Endothelial cell (in vitro differentiated cells): Measurements from ENCODE around the genes CYP2R1 and INSC.

DNA sequence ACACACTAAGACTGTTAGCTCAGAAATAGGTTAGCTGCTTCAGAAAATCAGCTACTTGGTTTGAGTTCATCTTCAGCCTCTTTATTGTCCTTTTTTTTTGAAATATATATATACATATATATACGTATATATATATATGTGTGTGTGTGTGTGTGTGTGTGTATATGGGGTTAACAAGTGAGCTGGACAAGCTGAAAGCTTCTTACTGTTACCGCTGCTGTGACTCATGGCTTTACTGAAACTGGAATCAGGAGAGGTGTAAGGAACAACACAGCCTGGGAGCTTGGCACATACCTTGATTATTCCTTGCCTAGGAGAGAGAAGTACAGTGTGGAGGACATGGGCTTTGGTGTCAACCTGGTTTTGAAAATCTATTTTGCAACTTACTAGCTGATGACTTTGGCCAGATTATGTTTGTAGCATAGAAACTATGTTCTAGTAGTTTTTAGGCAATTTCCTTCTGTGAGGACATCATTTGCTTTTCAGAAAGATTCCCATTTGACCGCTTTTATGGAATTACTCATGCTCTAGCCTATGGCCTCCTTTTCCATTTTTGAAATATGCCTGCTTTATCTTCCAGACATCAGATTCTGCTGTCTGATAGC, 25.9 kb upstream of the PDE3B start:
- PRO-cap, result no peak

GRCh38 chr11:14890764-14891895, 901 bp downstream of the CYP2R1 start:
- PRO-cap, result bidirectional peak, plus-strand start at chr11:14891219, minus-strand start at chr11:14891125; bidirectional peak, plus-strand start at chr11:14891826, minus-strand start at chr11:14891659

DNA sequence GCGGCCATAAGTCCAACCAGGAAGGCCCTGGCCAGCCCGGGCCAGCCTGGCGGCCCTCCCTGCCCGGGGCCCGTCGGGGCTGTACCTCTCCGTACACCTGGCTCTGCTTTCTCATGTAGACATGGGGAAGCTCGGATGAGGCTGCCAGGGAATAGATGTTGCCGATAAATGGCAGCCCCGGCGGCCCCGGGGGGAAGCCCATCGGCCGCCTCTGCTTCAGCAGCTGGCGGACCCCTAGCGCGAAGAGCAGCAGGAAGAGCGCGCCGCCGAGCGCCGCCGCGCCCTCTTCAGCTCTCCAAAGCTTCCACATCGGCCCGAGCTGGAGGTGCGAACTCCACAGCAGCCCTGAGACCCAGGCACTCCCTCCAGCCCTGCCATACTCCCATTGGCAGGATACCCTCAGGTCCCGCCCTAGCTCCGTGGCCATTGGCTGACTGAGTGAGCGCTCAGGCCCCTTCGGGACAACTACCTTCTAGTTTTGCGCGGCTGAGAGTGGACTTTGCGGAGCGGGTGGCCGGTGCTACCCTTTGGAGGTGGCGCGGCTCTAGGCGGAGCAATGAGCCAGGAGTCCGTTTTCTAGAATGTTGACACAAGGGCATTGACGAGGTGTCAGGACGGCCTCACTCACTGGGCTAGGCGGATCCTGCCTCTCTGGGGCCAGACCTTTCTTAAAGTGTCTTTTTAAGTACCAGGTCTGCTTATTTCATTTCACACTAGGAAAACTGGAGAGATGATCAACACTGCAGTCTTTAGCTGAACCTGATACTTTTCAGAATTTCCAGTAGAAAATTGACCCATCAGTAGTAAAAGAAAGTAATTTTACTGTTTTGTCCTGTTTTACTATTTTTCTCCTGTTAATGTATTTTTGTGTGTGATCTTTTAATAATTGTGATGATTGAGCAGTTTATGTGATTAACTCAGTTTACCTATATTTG, at the start of gene CYP2R1:
Gene CYP2R1, minus strand, starts transcription at position 336 of the 935 bp plus-strand sequence.
- PRO-cap, result bidirectional peak, plus-strand start at position 298 of the sequence, minus-strand start at position 334 of the sequence

DNA sequence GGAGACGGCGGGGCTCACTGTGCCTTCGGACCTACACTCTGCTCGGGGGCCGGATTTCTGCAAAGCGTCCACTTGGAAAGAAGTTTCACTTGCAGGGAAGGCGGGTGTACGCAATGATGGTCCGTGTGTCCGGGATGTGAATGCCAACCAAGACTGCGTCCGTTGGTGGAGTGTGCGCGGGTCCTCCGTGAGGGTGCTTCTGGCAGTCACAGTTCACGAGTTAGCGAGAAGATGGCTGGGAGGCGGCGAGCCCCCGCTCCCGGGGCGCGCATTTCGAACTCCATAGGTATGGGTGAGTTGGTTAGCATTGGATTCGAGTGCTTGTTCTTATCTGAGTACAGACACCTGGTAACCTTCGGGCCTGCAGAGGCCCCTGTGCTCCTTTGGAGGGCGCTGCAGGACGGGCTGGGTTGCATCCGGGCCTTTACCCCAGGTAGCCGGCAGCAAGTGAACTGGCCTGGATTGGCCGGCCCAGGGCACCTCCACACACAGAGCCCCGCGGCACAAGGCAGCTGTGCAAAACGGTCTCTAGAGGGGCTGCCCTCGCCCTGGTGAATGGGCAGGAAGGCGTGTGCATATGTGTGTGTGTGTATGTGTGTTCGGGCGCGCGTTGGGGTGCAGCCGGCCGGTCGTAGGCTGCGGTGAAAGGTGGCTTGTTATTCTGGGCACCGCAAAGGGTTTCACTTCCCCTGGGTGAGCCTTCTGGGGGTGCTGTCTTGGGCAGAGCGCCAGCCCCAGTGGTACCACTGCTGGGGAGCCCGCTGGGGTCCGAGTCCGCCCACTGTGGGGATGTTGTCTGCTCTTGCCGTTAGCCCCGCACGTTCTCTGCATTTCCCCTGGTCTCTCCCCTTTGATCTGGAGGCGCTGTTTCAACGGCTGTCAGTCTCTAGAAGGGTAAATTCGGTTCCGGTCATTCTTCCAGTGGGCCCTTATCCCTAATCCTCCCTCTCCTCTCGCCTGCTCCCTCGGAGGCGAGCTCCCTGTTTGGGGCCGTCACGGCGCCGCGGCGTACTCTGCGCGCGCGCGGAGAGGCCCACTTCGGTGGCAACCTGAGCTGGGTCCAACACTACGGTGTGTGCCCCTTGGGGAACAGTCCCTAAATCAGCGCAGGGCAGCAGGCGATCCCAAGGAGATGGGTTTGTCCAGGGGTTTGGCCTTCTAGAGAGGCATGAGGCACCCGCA, 13.5 kb upstream of the CYP2R1 start:
- PRO-cap, result no peak

DNA sequence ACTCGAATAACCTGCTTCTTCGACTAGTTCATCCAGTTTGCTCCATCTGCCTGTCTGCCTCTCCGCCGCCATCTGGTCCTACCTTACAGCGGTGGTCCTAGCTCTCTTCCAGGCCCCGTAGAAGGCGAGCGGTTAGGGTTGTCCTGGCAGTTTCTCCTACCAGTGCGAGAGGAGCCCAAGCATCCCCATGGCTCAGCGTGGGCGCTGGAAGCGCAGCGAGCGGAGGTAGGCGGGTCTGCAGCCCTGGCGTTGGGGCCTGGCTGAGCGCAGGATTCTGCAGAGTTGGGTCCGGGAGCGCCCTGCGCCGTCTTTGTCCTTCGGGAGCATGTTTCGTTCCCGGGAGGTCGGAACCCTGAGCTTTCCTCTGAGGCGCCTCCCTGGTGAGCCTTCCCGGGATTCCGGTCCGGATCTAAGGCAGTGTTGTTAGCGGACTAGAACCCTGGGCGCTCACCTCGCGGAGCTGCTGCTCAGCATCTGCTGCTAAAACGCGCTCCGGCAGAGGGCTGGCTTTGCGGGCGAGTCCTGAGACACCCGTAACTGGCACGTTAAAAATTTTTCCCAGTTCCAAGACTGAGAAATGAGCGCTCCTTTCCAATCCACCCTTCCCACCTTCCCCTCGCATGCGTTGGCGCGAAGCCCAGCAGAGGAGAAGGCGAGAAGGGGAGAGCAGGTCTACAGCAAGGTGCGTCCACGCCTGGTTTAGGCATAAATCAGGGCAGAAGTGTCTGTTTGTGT, 468 bp downstream of the CALCB start:
- PRO-cap, result no peak

- PRO-cap, result no peak
These were observed at the start of gene INSC for GRCh38 chr11:15114367-15115383. Gene INSC (plus strand): TSS chr11:15114923.

GRCh38 chr11:15497381-15497894, 382.7 kb downstream of the INSC start:
- PRO-cap, result no peak

- PRO-cap, result no peak
These were observed 388.2 kb downstream of the SOX6 start for GRCh38 chr11:15967917-15968761.

DNA sequence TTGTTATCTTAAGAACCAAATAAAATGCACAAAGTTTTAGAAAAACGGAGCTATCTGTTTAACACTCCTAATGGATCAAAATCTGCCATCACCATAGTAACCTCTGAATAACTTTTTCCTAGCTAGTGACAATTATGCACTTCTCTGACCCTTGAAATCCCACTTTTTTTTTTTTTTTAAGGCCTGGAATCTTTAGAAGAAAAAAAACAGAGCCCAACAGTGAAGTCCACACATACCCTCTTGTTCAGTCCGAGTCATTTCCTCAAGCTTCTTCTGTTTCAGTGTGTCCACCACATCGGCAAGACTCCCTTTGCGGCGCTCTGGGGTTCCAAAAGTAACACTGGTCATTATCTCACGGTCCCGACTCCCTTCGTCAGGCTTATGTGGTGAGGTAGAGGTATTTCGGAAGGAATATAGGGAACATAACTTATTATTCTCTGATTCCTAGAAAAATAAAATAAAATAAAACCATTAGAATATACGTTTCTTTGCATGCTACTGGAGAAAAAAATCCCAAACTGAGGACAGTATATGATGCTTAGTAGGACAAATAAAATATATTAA, 38.1 kb downstream of the SOX6 start:
- PRO-cap, result no peak

GRCh38 chr11:16751073-16751796, 12.8 kb downstream of the C11orf58 start:
- PRO-cap, result no peak

DNA sequence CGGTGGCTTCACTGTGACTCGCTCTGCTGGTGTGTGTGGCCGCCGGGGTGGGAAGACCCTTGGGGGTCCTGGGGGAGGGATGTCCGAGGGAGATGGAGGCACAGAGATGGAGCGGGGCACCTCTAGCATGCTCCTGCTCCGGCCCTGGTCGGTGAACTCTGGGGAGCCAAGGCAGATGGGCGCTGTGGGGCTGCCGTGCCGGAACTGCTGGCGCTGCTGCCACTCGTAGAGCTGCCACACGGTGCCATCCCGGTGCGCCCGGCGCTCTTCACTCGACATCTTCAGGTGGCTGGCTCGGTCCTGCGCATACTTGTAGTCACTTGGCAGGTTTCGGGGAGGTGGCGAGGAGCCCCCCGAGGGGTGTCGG, 78.4 kb downstream of the C11orf58 start:
- PRO-cap, result no peak

DNA sequence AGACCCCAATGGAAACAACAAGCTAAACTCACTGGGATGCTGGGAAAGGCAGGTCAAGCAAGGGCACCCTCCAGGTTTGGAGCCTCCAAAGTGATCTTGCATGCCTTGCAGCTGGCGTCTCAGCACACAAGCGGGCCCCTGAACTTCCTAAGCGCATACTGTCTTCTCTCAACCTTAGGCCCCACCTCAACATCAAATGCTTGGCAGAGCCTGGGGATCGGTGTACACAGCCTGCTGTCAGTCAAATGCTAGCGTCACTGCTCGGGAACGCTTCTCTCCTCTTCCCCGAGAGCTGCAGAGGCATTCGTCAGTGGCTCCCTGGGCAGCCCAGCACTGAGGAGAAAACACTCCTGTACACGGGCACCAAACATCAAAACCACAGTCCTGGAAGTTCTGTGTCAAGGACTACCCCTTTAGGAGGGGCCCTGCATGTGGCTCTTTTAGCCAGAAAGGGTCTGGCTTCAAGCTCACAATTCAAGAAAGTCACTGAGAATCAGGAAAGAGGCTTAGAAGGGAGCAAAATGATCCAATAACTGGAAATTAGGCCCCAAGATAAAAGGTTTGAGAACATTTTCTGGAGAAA, 125.0 kb downstream of the C11orf58 start:
- PRO-cap, result no peak

DNA sequence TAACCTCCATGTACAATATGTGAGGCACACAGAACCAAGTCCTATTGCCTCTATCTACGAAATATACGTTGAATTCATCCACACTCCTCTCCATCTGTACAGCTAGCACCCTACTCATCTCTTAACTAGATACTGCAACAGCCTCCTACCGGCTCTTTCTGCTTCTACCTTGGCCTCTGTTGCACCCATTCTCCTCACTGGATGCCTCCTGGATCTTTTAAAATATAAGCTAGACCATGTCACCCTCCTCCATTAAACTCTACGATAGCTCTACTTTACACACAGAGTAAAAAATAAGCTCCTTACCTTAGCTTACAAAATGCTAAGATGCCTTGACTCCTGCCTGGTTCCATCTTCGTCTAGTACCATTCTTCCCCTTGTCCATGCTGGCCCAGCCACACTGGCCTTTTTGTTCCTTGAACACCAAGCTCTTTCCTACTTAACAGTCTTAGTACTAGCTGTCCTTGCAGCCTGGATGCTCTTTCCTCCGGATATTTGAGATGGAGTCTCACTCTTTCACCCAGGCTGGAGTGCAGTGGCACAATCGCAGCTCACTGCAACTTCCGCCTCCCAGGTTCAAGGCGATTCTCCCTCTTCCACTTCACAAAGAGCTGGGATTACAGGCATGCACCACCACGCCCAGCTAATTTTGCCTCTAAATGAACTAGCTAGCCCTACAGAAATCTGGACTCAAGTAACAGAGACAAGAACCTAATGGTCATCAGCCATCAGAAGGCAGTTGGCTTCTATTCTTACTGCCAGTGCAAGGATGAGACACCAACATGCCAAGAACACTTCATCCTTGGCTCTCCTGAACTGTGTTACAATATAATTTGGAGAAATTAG, 135.9 kb downstream of the PLEKHA7 start:
- PRO-cap, result no peak

DNA sequence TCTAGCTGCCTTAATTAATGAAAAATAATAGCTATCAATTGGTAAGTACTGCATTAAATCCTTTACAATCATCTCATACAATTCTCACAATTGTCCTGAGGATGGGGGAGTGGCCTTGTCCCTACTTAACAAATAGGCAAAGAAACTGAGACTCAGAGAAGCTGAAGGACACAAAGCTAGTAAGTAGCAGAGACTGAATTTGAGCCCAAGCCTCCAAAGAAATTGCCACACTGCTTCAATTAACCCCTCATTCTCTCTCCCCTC, 92.0 kb downstream of the PLEKHA7 start:
- PRO-cap, result no peak

DNA sequence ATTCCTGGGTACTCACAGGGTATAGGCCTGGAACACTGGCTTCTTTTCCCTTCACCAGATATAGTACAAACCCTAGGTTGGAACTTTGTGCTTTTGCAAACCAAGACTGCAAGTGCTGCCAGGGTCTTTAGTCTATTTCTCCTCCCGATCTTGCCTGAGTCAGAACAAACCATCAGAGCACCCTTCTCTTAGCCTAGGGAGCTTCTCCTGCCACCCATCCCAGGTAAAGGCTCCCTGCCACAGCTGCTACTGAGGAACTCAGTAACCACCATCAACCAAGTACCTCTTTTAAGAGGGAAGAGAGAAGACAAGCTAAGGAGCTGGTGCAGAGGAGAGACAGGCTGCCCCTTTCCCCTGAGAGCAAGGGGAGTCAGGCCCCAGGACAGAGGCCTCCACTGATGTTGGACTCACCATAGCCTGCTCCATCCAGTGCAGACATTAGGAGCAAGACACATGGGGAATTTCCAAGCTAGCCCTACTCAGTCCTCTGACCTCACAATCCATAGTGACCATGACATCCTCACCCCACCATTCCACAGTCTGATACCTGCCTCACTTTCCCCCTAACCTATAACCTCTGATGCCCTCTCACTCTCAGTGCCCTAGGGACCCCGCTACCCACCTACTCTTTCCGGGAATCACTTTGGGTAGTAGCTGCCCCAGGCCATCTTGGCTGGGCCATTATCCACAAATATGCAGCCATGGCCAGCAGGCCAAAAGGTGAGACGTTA, 91.5 kb downstream of the PLEKHA7 start:
- PRO-cap, result no peak

DNA sequence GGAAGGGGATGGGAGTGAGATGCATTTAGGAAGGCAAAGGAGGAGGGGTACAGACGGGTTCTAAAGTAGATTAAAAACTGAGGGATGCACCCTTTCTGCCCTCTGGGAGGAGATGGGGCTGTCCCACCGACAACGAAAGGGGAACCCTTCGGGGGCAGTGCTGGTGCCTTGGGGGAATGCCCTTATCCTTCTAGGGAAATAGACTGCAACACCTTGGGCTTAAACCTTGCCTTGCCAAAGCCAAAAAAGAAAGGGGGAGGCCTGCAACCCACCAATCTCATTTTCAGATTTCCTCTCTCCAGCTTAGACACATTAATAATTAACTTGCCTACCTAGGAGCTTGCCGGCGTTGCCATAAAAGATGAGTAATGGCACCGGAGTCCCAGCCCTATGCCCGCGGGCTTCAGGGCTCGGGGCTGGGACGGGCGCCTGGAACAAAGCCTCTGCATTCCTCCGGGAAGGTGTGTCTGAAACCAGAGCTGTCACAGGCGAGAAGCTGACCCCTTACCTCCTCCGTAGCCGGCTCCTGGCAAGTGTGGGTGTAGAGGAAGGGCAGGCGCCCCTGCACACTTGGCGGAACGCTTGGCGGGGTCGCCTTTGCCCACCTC, 89.6 kb downstream of the PLEKHA7 start:
- PRO-cap, result no peak

DNA sequence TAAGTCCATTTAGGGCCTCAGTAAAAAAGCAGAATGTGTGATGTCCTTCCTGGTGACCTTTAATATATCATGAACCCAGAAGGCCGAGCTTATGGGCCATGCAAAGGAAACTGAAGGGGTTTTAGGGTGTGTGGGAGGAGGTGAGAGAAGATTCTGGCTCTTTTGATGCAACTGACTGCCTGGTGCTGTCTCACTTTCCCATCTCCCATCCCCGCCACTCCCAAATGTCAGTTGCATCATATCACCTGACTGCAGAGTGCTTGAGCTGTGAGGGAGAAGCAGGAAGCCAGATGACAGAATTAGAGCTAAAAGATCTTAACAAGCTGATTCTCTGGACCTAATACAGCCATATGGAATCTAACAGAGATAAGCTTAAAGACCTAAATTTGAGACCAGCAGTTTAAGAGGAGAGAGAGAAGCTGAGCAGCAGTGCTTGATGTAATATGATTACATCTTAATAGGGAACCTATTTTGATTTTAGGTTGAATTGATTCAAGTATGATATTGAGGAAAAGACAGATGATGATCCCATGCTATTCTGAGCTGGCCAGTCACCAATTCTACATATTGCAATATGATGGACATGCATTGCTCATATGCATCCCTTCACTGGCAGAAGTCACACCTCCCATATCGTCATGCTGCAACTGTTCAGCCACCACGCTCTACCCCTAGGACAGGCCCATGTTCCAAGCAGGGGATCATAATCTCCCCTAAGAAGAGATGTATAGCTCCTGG, 45.1 kb downstream of the PLEKHA7 start:
- PRO-cap, result no peak

DNA sequence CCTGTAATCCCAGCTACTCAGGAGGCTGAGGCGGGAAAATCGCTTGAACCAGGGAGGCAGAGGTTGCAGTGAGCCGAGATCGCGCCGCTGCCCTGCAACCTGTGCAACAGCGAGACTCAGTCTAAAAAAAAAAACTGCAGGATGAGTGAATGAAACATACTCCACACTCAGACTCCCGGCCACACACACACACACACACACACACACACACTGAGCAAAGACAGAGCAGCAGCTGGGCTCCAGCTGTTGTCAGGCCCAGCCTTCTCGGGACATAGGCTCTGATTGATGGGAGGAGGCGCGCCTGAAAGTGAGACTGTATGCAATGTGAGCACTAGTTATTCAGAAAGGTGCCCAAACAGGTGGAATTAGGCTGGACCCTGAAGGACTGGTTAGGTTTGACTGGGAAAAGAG, 1.5 kb upstream of the PLEKHA7 start:
- PRO-cap, result no peak

DNA sequence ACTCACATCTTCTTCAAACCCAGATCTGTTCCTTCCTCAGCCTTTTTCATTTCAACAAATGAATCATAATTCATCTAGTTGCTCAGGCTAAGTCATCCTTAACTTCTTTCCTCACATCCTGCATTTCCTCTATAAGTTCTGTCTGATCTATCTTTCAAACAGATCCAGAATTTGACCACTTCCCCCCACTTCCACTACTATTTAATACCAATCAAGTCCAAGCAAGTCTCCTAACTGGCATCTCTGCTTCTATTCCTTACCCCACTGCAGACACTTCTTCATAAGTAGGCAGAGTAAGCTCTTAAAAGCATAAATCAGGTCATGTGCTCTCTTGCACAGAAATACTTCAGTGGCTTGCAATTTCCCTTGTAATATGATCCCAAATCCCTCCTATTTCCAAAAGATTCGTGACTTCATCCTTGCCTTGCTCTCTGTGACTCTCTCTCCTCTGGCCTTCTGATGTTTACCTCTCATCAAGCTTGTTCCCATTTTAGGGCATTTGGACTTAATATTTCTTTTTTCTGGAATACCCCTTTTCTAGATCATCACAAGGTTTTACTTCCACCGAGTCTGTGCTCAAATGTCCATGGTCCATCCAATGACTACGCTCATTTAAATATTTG, 37.5 kb upstream of the NCR3LG1 start:
- PRO-cap, result no peak

DNA sequence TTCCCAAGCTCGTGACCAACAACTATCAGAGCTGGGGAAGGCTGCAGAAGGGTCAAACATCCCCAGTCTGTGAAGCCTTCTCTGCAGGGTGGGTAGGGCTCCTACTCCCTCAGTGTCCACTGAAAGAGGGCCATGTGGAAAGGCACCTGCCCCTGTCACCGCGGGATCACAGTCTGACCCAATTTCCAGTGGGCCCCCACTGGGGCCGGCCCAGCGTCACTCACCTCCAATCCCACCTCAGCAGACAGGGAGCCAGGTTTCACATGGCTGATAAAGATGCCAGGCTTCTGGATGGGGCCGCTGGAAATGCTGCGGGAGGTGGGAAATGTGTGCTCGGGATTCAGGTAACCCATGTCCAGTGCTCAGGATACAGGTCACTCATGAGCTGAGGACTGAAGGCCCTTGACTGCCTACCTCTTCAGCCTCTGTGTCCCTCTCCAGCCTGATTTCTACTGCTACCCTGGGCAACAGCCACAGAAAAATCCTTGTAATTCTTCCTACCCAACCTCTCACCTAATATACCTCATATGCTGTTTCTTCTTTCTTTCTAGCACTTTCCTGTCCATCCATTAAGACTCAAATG, 19.9 kb downstream of the USH1C start:
- PRO-cap, result no peak